GM12878 (cell line): ENCODE data around the gene PON2.

- RAMPAGE, long total RNA, result no peak
- RRBS, 2 experiments, result no CpG with 5 or more reads among the region's 45 CpGs
CAGE:
- cytosol, long polyA minus RNA, result no peak
- cytosol, long polyA plus RNA, result start-site peak on the plus strand at chr7:92448521-92448590, 22 and 27 reads in 2 replicates
- long polyA plus RNA, result no peak
- nucleolus, long total RNA, result no peak
- nucleus, long polyA plus RNA, result no peak
- nucleus, long total RNA, result no peak
Observed at GRCh38 chr7:92447859-92448662, 779 bp downstream of the GATAD1 start.

DNA sequence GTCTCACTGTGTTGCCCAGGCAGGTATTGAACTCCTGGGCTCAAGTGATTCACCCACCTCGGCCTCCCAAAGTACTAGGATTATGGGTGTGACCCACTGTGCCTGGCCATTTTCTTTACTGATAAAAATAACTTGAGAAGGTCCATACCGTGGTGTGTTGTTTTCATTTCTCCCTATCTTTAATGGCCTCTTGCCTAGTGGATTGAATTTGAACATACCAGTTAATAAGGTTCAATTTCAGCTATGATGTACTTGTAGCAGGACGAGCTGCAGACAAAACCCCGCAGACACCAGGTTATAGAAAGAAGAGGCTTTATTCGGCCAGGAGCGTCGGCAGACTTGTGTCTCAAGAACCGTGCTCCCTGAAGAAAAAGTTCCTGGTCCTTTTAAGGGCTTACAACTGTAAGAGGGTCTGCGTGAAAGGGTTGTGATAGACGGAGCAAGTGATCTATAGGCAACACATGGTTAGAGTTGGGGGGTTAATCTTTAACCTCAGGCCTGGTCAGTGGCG, 9.3 kb downstream of the RBM48 start:
- RAMPAGE, long total RNA, result no peak
- RRBS, 2 experiments, result no CpG with 5 or more reads among the region's 11 CpGs
CAGE:
- cytosol, long polyA minus RNA, result no peak
- cytosol, long polyA plus RNA, result no peak
- long polyA plus RNA, result no peak
- nucleolus, long total RNA, result no peak
- nucleus, long polyA plus RNA, result no peak
- nucleus, long total RNA, result no peak

DNA sequence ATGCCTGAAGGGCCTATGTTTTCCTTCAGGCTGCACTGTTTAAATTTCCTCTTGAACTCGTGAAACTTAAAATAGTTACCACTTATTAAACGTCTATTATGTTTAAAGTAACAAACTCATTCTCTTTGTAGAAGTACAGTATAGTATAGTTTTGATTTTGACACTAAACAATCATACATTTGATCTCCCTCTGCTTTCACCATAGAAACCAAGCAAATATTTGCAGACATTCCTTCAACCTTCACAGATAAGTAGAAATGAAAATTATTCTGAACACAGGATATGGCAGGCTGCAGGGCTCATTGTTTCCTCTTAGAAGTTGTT, 92.7 kb upstream of the FAM133B start:
- RAMPAGE, long total RNA, result no peak
- RRBS, 2 experiments, result no CpG with 5 or more reads among the region's 2 CpGs
CAGE:
- cytosol, long polyA minus RNA, result no peak
- cytosol, long polyA plus RNA, result no peak
- long polyA plus RNA, result no peak
- nucleolus, long total RNA, result no peak
- nucleus, long polyA plus RNA, result no peak
- nucleus, long total RNA, result no peak

DNA sequence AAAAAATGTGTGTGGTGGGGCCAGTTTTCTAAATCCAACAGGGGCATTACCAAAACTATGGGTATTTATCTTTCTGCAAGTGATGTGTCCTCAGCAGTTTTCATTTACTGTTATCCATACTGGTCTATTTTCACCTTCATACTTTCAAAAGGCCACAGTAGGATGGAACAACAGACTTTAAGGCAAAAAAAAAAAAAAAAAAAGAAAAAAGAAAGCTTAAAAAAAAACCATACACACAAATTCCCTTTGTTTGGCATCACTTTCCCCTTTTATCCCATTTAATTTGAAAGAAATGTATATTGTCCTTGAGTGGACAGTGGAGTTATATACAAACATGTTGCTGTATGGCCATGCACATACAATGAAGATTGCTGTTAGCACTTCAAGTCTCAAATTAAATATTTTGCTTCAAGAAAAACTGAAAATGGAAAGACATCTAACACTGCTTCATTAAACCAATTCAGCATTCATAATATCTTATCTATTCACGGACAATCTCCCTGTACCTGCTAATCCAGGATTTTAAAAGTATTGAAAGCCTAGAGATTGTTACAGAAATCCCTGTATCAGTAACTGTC, 76.8 kb downstream of the CDK6 start:
- RAMPAGE, long total RNA, result no peak
- RRBS, 2 experiments, result no CpG with 5 or more reads among the region's 1 CpG
CAGE:
- cytosol, long polyA minus RNA, result no peak
- cytosol, long polyA plus RNA, result no peak
- long polyA plus RNA, result no peak
- nucleolus, long total RNA, result no peak
- nucleus, long polyA plus RNA, result no peak
- nucleus, long total RNA, result no peak

DNA sequence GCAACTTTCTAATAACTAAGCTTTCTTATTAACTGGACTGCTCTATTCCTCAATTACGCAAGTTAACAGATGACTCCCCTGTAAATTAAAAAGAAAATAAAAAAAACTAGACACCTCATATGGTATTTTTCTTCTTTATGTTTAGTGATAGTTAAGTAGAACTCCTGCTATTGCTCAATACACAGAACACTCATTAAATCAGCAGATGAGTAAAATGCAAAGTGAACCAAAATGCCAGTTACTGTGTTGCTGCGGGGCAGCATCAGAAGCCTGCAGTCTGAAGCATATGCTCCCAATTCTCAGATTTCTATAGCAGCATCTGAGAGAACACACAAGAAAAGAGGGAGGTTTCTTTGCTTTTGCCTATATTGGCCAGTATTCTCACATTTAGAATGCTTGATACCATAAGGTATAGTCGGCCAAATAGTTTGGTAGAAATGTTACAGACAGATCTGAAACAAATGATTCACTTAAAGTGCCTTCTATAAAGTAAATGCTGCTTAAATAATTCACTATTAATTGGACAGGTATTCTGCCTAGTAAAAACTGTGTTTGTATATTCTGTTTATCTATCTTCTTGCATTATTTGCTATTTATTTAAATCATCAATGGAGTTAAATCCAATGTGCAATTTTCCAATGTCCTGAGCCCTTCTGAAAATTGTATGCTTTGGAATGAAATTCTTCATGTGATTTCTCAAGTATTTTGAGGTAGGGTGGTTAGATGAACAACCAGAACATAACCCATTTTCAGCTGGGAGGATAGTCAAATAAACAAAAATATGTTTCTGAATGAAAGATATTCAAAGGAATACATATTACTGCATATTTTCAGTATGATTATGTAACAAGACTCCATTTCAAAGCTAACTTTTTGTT, 28.1 kb downstream of the CDK6 start:
- RAMPAGE, long total RNA, result no peak
- RRBS, 2 experiments, result no CpG with 5 or more reads among the region's 3 CpGs
CAGE:
- cytosol, long polyA minus RNA, result no peak
- cytosol, long polyA plus RNA, result no peak
- long polyA plus RNA, result no peak
- nucleolus, long total RNA, result no peak
- nucleus, long polyA plus RNA, result no peak
- nucleus, long total RNA, result no peak

GRCh38 chr7:93102788-93103456, 14.9 kb downstream of the SAMD9 start:
- RAMPAGE, long total RNA, result no peak
- RRBS, 2 experiments, result no CpG with 5 or more reads among the region's 8 CpGs
CAGE:
- cytosol, long polyA minus RNA, result no peak
- cytosol, long polyA plus RNA, result no peak
- long polyA plus RNA, result no peak
- nucleolus, long total RNA, result no peak
- nucleus, long polyA plus RNA, result no peak
- nucleus, long total RNA, result no peak

DNA sequence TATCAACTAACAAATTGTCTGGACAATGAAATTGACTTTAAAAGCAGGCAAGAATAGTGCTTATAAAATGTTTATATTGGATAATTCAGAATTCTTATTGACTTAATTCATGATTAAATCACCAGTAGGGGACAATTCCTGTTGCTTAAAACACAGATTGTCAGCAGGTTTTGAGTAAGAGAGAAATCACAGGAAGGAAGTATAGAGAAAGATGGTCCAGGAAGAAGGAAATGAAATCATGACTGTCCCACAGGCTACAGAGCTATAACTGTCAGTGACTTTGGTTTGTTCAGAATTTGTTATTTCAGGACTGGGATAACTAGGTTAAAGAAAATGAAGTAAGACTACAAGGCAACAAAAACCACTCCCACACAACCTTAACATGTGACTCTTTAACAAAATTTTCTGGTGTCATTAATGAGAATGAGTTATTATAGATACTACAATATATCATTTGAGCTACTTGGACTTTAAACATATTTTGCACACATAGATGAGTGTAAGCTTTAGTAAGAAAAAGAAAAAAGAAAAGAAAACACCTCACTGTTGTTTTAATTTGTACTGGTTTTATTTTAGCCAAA, 6.9 kb downstream of the GNGT1 start:
- RAMPAGE, long total RNA, result no peak
CAGE:
- cytosol, long polyA minus RNA, result no peak
- cytosol, long polyA plus RNA, result no peak
- long polyA plus RNA, result no peak
- nucleolus, long total RNA, result no peak
- nucleus, long polyA plus RNA, result no peak
- nucleus, long total RNA, result no peak

DNA sequence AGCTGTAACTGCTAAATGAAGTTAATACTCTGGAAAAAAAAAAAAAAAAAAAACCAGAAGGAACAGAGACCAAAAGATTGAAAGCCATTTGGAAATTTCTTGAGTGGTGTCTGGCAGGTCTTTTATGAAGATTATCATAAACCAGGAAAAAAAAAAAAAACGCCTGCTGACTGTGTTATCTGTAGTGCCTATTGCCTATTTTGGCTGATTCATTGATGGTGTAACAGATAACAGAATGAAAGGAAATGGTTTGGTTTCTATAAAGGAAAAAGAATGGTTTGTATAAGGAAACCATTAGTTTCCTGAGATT, 60.5 kb upstream of the BET1 start:
- RAMPAGE, long total RNA, result no peak
- RRBS, 2 experiments, result no CpG with 5 or more reads among the region's 1 CpG
CAGE:
- cytosol, long polyA minus RNA, result no peak
- cytosol, long polyA plus RNA, result no peak
- long polyA plus RNA, result no peak
- nucleolus, long total RNA, result no peak
- nucleus, long polyA plus RNA, result no peak
- nucleus, long total RNA, result no peak

DNA sequence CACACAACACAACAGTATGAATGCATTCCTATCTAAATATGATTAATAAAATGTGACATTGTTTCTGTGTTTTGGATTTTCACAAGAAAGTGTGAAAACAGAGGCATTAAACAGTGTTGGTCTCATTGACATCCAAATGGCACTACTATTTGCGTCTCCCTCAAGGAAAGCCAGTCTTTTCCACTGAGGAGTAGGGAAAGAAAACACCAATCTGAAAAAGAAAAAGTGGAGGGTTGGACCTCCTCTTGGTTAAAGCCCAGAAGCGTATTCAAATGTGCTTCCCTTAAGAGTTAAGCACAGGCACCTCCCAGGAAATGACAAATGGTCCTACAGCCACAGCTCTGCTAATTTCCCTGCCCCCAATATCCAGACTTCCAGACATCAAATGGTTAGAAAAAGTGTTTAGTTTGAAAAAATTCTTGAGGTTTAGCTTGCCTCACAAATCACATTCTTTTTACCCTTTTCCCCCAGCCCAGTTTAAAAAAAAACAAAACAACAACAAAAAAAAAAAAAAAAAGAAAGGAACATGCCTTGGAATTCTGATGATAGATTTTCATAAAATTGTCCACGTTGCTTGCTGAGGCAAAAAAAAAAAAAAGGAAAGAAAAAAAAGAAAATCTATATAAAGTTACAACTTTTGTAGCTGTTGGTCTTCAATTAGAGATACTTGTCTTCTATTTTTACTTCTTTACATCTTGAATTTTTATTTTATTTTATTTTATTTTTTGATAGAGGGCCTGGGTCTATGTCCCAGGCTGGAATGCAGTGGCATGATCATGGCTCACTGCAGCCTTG, 19.0 kb upstream of the COL1A2 start:
- RAMPAGE, long total RNA, result no peak
- RRBS, 2 experiments, result no CpG with 5 or more reads among the region's 3 CpGs
CAGE:
- cytosol, long polyA minus RNA, result no peak
- cytosol, long polyA plus RNA, result no peak
- long polyA plus RNA, result no peak
- nucleolus, long total RNA, result no peak
- nucleus, long polyA plus RNA, result no peak
- nucleus, long total RNA, result no peak

GRCh38 chr7:94389774-94390488, 4.8 kb upstream of the COL1A2 start:
- RAMPAGE, long total RNA, result no peak
- RRBS, 2 experiments, result no CpG with 5 or more reads among the region's 2 CpGs
CAGE:
- cytosol, long polyA minus RNA, result no peak
- cytosol, long polyA plus RNA, result no peak
- long polyA plus RNA, result no peak
- nucleolus, long total RNA, result no peak
- nucleus, long polyA plus RNA, result no peak
- nucleus, long total RNA, result no peak

- RAMPAGE, long total RNA, result no peak
- RRBS, 2 experiments, result no CpG with 5 or more reads among the region's 3 CpGs
CAGE:
- cytosol, long polyA minus RNA, result no peak
- cytosol, long polyA plus RNA, result no peak
- long polyA plus RNA, result no peak
- nucleolus, long total RNA, result no peak
- nucleus, long polyA plus RNA, result no peak
- nucleus, long total RNA, result no peak
Observed at GRCh38 chr7:94908977-94909280, 1.5 kb downstream of the PPP1R9A start.

DNA sequence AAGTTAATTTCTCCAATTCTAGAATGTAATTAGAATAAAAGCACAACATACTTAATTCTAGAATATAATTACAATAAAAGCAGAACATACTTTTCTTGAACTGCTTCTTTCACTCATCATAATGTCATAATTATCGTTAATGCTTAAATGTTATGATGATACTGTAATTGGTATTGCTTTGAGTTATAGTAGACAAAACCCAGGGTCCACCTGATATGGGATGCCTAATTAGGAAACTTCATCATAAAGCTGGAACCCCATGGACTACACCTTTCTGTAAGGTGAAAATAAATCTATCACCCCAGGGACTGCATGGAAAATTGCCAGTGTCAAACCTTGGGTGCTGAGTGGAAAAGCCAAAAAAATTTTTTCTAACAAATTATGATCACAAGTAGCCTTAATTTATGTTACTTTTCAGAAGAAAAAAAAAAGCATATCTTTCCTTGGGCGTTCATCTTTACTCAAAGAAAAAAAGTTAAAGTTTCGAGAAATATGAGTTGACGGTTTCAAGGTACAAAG, 117.6 kb downstream of the PON1 start:
- RAMPAGE, long total RNA, result no peak
- RRBS, 2 experiments, result no CpG with 5 or more reads among the region's 4 CpGs
CAGE:
- cytosol, long polyA minus RNA, result no peak
- cytosol, long polyA plus RNA, result no peak
- long polyA plus RNA, result no peak
- nucleolus, long total RNA, result no peak
- nucleus, long polyA plus RNA, result no peak
- nucleus, long total RNA, result no peak

DNA sequence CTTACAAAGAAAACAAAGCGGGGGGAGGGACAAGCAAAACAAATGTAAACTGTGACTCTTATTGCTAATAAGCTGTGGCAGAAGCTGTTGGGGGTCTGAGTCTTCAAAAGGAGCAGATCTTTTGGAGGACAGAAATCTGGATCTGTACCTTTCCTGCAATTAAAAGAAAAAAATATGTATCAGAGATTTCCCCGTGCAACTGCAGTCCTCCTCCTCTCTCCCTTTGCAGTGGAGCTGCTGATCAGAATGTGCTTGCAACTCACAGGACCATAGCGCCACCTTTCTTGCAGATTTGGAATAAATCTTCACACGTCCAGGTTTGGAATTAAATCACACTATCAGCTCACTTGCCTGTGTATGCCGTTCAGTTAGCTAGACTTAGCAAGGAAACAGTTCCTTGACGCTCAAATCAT, 77.6 kb downstream of the PON1 start:
- RAMPAGE, long total RNA, result no peak
- RRBS, 2 experiments, result no CpG with 5 or more reads among the region's 6 CpGs
CAGE:
- cytosol, long polyA minus RNA, result no peak
- cytosol, long polyA plus RNA, result no peak
- long polyA plus RNA, result no peak
- nucleolus, long total RNA, result no peak
- nucleus, long polyA plus RNA, result no peak
- nucleus, long total RNA, result no peak

- RAMPAGE, long total RNA, result no peak
- RRBS, 2 experiments, result no CpG with 5 or more reads among the region's 4 CpGs
CAGE:
- cytosol, long polyA minus RNA, result no peak
- cytosol, long polyA plus RNA, result no peak
- long polyA plus RNA, result no peak
- nucleolus, long total RNA, result no peak
- nucleus, long polyA plus RNA, result no peak
- nucleus, long total RNA, result no peak
Observed at GRCh38 chr7:95404279-95404661, 8.1 kb upstream of the PON3 start.

DNA sequence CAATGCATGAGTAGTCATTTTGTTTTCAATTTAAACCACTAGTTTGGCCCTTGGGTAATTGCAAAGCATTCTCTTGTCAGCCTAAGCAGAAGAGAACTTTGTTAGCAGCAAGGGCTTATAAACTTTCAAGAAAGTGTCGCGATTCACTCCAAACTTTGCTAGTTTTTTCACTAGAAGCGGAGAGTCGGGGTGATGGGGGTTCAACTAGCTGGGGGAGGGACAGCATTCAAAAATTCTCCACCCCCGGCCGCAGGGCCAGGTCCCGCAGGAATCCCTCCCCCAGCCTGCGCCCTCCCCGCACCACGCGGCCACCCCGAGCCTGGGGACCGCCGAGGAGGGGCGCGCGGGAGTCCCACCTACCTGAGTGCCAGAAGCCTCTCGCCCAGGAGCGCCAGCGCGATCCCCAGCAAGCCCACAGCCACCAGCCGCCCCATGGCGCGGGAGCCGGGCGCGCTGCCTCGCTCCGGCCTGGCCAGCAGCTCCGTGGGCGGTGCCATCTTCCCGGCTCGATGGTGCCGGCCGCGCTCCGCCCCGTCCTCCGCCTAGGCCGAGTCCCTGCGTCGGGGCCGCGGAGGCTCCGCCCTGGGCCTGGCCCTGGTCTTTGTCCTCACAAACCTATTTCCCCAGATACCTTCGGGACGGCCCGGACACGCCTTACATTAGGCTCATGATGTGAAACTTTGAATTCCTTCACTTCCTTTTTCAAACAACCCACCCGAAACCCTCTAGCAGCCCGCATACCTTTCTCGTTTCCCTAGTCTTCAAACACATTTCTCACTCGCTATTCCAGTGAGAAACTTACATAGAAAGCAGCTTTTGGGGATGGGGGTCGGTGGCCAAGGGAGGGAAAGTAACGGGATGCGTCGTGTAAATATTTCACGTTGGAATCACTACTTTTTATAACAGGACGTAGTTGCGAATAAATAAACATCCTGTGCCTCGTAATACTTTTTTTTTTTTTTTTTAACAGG, at the start of gene PON2:
TSS of gene PON2 (minus strand) at position 511 of the 971 bp plus-strand sequence.
- RAMPAGE, long total RNA, result start-site peak on the minus strand centred at position 487 of the sequence, 93 bp wide, 1,679 and 2,548 reads in 2 replicates
- RRBS, 2 experiments, result 0 to 4% methylated on average over 3 of the region's 61 CpGs
CAGE:
- cytosol, long polyA minus RNA, result no peak
- cytosol, long polyA plus RNA, result start-site peak on the minus strand centred at position 519 of the sequence, 198 bp wide, 683 and 593 reads in 2 replicates
- long polyA plus RNA, result start-site peak on the minus strand centred at position 498 of the sequence, 186 bp wide, 462 and 499 reads in 2 replicates
- nucleolus, long total RNA, result no peak
- nucleus, long polyA plus RNA, result start-site peak on the minus strand centred at position 520 of the sequence, 231 bp wide, 819 and 1,049 reads in 2 replicates
- nucleus, long total RNA, result no peak

GRCh38 chr7:95440899-95441381, 6.1 kb upstream of the PON2 start:
- RAMPAGE, long total RNA, result no peak
- RRBS, 2 experiments, result no CpG with 5 or more reads among the region's 4 CpGs
CAGE:
- cytosol, long polyA minus RNA, result no peak
- cytosol, long polyA plus RNA, result no peak
- long polyA plus RNA, result no peak
- nucleolus, long total RNA, result no peak
- nucleus, long polyA plus RNA, result no peak
- nucleus, long total RNA, result no peak

GRCh38 chr7:95584111-95585119, 11.9 kb downstream of the PDK4 start:
- RAMPAGE, long total RNA, result no peak
- RRBS, 2 experiments, result no CpG with 5 or more reads among the region's 4 CpGs
CAGE:
- cytosol, long polyA minus RNA, result no peak
- cytosol, long polyA plus RNA, result no peak
- long polyA plus RNA, result no peak
- nucleolus, long total RNA, result no peak
- nucleus, long polyA plus RNA, result no peak
- nucleus, long total RNA, result no peak

- RAMPAGE, long total RNA, result no peak
- RRBS, 2 experiments, result no CpG with 5 or more reads among the region's 4 CpGs
CAGE:
- cytosol, long polyA minus RNA, result no peak
- cytosol, long polyA plus RNA, result no peak
- long polyA plus RNA, result no peak
- nucleolus, long total RNA, result no peak
- nucleus, long polyA plus RNA, result no peak
- nucleus, long total RNA, result no peak
Observed at GRCh38 chr7:95594720-95595253, 1.5 kb downstream of the PDK4 start.

DNA sequence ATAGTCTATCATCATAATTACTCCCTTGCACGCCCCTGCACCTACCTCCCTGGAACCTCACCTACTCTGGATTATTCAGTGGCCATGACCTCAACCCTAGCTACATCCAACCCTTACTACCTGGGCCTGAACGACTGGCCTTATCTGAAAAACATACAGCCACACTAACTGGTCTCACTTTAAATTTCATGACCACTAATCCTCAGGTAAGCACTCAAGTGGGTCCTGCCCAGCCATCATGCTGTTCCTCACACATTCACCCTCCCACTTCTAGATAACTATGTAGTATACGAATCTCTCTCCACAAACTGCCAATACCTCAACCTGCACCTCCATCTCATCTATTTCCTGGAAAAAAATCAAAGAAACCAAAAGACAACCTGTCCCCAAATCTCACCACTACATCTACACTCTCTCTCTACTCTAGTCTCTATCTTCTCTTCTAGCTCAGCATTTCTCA, 57.8 kb downstream of the SLC25A13 start:
- RAMPAGE, long total RNA, result no peak
- RRBS, 2 experiments, result no CpG with 5 or more reads among the region's 3 CpGs
CAGE:
- cytosol, long polyA minus RNA, result no peak
- cytosol, long polyA plus RNA, result no peak
- long polyA plus RNA, result no peak
- nucleolus, long total RNA, result no peak
- nucleus, long polyA plus RNA, result no peak
- nucleus, long total RNA, result no peak

DNA sequence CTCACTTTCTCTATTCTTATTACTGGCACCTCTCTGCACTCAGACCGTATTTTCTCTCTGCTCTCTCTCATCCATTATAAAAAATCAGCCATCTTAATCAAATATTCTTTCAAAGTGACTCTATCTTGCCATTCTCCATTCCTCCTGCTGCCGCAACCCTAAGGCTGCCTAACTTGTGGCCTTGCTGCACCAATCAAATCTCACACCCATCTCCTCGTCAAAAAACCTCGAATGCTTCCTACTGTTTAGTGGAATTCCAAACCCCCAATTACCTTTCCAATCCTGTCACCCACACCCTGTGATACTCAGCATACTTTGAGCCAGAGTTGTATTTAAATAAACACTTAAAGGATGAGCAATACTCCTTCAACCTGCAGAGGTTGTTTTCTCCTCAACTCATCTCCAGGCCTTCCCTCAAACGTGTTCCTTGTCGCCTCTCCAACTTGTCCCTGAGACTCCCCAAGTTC, 36.8 kb downstream of the SLC25A13 start:
- RAMPAGE, long total RNA, result no peak
- RRBS, 2 experiments, result no CpG with 5 or more reads among the region's 6 CpGs
CAGE:
- cytosol, long polyA minus RNA, result no peak
- cytosol, long polyA plus RNA, result no peak
- long polyA plus RNA, result no peak
- nucleolus, long total RNA, result no peak
- nucleus, long polyA plus RNA, result no peak
- nucleus, long total RNA, result no peak